Mesenteric fat pad (tissue), 1 donor: Measurements from ENCODE around the gene ARFGEF3.

DNA sequence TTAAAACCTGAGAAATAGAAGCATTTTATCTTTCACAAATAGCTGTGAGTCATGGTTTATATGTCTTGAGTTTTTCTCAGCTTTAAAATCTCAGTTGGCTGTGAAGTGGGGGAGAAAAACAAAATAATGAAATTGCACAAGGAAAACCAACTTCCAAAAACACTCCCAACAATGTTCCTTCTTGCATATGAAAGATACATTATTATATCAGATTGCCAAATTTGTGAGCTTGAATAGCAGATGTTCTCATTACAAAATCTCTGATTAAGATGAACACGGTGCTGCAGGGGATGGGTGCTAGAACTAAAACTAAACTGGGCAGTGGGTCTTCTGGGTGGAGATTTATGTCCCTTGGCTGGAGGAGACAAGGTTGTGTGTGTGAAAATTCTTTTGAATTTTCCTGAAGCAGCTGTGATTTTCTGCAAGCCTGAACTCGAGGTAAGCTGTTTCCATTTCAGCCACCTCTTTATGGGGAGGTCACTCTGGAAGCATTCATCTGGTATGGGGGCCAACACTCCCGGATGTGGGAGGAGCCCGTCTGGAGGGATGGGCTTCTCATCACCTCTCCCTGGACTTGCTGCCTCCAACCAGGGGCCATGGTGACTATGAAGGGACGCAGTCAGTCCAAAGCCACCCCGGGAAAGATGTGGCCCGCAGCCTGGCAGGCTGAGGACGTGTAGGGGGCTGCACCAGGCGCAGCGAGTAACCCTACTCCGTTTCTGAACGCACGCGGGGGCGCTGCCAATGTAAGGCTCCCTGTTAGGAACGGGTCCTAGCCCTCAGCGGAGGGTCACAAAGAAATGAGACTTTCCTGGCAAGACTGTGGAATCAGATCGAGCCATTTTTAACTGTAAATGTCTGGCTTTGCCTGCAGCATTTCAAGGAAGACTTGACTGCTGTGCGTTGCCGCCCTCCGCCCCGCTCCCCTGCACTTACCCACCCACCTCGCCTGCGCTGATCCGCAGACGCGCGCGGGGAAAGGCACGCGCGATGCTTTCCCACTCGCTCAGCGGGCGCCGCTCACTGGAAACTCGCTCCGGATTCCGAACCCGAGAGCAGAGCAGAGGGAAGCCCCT is 55.3 kb downstream of the IL20RA start:
- PRO-cap: no peak

- PRO-cap: no peak
Measured at GRCh38 chr6:137353749-137354490, 134.7 kb upstream of the IFNGR1 start.

- PRO-cap: no peak
Measured at GRCh38 chr6:137389109-137389590, 105.0 kb downstream of the OLIG3 start.

DNA sequence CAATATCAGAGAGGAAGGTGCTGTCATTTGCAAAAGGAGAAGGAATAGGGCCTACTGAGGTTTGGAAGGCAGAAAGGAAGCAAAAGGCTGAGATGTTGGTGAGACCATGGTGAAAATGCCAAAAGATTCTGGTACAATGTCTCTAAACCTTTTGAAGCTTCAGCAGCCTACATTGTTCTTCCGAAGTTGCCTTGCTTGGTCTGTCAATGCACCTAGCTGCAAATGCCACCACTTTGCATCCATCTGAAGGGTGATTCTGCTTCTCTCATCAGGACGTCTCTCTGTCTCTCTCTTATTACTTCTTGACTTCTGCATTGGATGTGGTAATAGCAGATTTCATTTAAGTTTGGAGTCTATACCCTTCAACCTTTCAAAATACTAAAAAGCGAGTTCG is 62.5 kb downstream of the OLIG3 start:
- PRO-cap: no peak

DNA sequence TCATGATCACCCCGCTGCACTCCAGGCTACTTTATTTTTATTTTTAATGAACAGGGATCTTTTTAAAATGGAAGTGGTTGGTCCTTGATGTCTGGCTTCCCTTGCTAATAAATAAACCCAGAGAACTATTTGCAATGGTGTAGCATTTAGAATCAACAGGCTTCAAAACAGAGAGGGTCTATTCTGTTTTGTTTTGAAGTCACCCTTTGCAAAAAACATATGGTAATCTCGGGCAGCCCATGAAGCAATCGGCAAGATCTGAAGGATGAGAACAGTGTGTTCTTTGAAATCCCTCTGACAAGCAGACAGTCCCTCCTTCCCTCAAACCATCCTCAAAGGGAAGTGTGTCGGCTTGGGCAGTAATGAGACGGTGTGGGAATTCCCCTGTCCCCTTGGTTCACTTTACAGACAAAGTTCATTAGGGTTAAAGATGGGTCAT is 159.6 kb upstream of the TNFAIP3 start:
- PRO-cap: no peak

DNA sequence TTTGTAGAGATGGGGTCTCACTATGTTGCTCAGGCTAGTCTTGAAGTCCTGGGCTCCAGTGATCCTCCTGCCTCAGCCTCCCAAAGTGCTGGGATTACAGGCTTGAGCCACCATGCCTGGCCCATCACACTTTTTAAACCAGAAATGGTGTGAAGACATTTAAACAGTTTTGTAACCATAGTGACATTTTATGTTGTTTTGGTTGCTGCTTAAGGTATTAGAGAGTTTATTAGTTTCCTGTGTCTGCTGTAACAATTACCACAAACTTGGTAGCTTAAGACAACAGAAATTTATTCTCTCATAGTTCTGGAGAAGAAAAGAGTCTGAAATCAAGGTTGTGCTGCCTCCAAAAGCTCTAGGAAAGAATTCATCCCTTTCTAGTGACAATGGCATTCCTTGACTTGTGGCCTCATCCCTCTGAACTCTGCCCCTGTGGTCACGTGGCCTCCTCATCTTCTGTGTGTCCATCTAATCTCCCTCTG is 104.6 kb upstream of the TNFAIP3 start:
- PRO-cap: no peak

DNA sequence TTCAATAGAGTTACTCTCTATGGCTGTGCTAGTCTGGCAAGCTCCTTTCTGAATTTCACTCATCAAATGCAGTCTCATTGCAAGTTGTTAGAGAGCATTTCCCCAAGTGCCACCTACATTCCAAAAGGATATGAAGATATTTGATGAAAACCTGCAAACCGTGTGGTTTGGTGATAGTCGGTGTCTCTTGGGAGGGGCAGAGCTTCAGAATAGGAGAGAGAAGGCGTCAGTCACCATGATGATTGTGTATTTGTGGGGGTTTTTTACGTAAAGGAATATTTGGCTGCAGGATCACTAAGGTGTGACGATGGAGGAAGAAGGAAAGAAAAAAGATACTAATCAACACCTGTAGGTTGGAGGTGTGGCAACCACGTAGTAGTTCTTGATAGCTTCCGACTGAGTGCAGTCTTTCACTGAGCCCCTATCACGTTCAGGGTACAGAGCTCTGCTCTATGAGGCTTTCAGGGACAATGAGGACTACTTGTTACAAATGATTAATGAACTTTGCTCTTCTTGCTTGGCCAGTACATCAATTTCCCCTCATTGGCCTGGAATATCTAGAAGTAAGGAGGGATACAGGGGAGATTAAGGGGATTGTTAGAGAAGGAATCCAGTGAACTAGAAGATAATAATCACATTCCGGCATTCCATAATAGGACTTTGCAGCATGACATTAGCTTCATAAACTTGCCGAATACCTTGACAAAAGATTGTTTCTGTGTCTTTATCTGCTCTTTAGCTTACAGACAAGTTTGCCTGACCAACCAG is 73.0 kb upstream of the TNFAIP3 start:
- PRO-cap: no peak

DNA sequence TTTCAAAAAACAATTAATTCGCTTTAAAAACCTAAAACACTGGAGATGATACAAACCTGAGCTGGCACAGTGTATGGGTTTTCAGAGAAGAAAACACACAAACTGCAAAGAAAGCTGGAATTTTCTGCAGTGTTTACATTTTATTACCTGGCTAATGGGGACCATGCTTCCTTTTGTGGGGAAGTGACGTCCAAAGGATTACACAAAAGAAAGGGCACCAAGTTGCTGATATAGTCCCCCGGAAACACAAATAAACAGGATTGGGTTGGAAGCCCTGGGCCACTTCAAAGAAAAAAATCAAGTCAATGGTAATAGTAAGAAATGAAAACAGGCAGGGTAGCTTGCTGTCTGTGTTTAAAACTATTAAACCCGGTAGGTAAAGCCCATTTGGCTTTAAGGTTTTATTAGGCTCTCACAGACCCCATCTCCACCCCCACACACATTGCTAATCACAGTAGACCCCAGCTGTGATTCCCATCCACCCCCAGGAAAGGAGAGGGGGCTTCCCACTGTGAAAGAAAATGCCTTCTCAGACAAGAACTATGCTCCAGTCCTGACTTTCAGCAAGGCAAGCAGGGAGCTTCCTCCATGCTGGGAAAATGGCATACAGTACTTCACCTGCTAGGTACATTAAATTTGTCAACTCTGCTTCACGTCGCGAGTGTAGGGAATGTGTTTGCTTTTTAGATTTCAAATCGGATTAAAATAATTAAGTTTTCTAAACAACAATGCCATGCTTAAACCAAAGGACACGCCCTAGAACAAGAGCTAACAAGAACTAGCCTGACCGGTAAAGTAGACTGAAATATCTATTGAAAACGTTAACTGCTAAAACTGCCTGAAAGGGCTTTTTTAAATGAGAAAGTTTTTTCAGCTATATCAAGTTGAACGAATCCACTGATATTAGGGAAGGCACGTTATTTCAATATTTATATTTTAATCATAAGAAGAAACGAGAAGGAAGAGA is 1.1 kb downstream of the PERP start:
- PRO-cap: no peak

- PRO-cap: no peak
Measured at GRCh38 chr6:138107724-138108271, 579 bp upstream of the PERP start.

DNA sequence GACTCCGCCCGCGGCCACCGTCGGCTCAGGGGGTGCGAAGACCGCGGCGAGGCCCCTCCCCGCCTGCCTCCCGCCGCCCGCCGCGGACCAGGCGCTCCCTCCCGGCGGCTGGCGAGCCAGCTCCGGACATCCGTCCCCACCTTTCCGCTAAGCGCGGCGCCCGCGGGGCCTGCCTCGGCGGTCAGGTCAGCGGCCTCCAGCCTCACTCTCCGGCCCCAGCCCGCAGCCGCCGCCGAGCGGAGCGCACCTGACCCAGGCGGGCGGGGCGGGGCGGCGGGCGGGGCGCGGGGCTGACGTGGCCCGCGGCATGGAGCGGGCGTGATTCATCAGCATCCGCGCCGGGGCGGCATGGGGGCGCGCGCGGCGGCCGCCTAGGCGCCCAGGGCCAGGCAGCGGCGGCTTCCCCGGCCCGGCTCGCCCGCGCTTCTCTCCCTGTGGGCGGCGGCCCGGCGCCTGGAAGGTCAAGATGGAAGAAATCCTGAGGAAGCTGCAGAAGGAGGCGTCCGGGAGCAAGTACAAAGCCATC is at the start of gene ARFGEF3:
ARFGEF3 (plus strand) TSS at position 319 of the 526 bp plus-strand sequence.
- PRO-cap: no peak

- PRO-cap: no peak
Measured at GRCh38 chr6:138413453-138414544, 9.8 kb downstream of the HEBP2 start.

DNA sequence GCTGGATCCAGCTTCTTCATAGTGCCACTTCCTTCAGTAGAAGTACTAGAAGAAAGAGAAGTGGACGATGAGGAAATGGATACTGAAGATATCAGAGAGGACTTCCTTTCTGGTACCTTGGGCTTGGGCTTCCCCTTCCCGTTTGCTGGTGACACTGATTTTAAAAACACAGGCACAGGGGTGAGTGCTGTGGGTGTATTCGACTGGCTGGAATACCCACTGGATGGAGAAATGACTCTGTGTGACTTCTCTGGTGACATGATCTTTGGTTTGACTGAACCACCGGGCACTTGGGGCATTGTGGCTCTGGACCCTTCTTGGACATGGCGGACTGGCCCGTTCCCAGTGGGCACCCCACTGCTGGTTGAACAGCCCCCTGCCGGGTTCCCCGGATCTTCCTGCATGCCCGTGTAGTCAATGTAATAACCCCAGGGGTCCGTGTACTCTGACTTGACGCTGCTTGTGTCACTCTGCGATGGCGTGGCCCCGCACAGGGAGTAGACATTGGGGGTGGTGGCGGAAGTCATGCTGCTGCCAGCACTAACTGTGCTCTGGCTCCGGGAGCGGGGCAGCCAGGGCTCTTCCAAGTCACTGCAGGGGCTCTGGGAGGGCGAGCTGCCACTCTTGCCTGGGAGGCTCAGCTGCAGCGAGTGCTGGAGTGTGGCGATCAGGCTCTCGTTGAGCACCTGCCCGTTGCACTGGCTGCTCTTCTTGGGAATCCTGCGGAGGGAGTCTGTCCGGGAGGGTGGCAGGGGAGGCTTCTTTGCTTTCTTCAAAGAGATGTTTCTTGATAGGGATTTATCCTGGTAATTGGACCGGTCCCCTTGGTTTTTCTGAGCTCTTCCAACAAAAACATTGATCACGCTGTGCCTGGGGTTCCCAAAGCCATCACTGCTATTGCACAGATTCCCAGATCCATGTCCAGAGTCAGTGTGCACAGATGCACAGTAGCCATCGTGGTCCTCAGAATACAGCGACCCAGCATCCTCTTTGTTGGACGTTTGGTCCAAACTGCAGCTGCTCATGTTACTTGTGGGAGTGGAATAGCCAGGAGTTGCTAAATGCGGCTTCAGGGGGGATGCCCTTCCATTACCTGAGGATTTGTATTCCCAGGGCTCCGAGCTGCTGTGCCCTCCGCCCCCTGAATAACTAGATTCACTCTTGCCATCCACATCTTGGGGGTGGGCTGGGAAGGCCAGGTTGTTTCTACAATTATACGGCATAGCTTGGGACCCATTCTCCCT is 28.0 kb downstream of the HEBP2 start:
- PRO-cap: no peak

- PRO-cap: no peak
Measured at GRCh38 chr6:138469044-138469375, 30.3 kb downstream of the NHSL1 start.

DNA sequence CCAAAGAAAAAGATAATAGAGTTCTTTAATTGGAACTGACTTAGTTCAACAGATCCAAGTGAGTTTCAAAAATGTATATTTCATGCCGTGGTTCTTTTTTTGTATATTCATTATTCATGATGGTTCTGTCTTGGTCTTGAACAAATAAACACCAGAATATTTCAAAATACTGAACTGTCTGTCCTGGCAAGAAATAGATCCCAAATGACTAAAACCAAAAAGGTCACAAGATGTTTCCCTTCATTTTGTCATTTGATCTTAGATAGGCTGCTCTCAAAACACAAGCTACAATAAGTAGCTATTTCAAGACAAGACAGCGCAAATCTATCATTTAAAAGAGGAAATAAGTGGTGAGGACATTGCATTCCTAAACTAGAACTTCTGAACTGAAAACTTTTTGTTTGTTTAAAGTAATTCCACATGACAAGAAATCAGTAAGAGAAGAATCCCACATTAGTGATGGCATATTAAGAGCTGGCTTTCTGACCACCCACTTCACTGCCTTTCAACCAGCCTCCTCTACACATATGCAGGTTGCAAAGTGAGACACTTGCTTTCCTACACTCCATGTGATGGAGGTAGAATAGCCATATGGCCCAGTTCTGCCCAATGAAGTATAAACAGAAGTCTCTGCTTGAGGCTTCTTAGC is 54.5 kb upstream of the CCDC28A start:
- PRO-cap: no peak

GRCh38 chr6:138772712-138773069 is 878 bp upstream of the CCDC28A start:
- PRO-cap: no peak

DNA sequence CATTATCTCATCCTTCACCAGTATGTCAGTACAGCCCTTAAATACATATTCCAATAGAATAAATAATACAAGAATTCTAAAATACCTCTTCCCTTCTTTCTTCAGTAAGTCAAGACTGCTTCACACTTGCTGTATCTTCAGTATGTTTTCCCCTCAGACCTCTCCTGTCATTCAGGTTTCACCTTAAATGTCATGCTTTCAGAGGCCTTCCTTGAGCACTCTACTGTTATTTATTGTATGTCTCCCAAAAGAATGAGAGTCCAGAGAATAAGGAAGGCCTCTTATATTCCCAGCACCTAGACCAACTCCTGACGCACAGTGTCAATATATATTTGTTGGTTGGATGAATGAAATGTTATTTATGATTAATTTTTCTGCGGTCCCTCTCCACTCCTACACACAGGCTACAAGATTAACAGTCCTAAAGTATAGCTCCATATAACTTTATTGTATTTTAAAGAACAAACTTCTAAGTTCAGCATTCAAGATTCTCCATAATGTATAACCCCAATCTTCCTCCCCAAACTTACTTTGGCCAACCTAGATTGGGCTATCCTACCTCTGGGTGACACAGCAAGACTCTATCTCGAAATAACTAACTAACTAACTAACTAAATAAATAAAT is 25.4 kb downstream of the REPS1 start:
- PRO-cap: no peak

- PRO-cap: no peak
Measured at GRCh38 chr6:138971503-138972066, 16.5 kb downstream of the REPS1 start.

- PRO-cap: no peak
Measured at GRCh38 chr6:139013155-139013594, 15.4 kb upstream of the ABRACL start.

DNA sequence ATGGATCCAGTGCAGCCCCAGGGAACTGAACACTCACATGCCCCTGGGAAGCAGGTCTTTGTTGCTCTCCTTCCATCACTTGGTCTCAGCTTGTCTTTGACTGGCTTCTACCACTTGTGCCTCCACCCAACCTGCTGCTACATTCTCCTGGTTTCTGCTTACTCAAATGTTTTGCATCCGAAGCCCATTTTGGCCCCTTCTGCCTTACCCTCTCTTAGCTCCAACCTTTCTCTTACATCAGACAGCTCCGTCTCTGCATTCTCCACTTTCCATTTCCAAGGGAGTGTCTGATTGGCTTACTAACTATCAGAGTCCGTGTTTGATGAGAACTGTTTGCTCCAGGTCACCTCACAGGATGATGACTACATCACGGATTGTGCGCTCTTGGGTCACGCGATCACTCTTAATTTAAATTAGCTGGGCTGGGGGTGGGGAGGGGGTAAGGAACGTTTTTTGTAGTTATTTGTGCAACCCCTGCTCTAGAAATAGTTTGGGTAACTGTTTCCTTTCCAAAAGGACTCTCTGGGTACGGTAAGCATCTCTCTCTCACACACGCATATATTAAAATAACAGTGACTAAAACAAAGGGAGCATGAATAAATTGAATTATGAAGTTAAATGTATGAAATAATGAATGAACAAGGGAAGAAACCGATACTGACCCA is 809 bp upstream of the ABRACL start:
- PRO-cap: no peak

DNA sequence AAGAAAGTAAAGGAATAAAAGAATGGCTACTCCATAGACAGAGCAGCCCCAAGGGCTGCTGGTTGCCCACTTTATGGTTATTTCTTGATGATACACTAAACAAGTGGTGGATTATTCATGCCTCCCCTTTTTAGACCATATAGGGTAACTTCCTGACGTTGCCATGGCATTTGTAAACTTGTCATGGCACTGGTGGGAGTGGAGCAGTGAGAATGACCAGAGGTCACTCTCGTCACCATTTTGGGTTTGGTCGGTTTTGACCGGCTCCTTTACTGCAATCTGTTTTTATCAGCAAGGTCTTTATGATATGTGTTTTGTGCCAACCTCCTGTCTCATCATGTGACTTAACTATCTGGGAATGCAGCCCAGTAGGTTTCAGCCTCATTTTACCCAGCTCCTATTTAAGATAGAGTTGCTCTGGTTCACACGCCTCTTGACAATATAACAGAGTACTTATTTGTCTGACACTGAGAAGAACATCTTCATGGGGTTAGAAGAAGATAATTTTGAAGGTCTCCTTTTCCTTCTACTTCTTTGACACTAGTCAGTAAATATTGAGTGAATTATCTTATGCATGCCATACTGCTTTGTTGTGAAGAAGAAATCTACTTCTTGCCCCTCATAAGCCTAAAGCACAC is 22.2 kb downstream of the HECA start:
- PRO-cap: no peak